Neuron (in vitro differentiated cells): ENCODE results near the gene RIPK1.

GRCh38 chr6:2900088-2901417 is 2.6 kb downstream of the SERPINB9 start:
- PRO-cap: bidirectional peak, plus-strand start at chr6:2901173, minus-strand start at chr6:2901102

DNA sequence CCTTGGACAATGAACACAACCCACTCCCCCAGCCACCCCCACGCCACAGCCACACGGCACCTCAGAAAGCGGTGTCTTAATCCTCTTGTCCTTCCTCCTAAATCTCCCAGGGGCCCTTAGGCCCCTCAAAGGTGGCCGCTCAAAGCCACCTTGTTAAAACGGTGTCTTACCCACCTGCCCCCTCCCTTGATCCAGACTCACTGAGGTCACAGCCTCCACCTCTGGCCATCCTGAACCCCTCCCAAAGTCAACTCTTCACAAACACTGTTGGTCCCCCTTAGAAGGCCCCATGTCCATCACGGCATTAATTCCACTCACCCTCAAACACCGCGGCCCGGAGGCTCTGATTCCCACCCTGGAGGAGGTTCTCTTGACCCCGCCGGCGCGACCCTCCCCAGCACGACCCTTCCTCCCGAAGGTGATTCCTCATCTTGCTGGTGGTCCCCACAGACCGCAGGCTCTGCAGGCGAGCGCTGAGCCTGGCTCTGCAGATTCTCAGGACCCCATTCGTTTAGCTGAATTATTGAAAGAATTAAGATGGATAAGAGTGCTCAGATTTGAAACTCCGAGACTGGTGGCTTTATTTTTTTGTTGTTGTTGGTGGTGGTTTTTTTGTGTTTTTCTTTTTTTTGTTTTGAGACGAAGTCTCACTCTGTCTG is 1.1 kb downstream of the SERPINB9 start:
- PRO-cap: bidirectional peak, plus-strand start at position 449 of the sequence, minus-strand start at position 457 of the sequence

GRCh38 chr6:2931845-2932577 is 28.9 kb upstream of the SERPINB9 start:
- PRO-cap: no peak

GRCh38 chr6:2947265-2947830 is 24.0 kb downstream of the SERPINB6 start:
- PRO-cap: no peak

DNA sequence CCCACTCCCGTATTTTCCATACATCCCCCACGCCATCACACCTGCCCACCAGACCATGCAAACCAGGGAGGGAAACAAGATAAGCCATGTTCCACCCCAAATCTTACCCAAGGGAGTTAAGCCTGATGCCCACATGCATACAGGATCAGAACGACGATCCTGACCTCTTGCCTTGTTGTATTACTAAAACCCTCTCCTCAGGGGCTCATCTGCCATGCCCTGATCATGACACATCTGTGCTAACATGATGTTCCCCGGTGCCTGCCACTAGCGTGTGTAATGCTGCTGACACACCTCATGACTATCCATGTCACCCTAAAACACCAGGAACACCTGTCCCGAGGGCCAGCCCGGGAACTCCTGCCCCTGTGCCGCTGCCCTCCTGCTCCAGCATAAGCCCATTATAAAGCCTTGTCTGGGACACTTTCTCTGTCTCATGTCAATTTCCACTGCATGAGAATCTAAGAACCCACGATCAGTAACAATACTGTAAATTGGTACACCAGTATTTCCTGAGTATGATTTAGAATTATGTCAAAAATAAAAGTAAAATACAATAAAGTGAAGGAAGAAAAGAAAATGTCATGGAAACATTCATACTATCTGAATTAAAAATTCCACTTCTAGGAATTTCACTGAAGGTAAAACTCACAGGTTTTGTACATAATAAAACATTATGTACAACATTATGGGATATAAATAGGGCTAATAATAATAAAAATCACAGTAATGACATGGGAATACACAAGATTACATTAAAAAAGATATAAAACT is 7.5 kb downstream of the SERPINB6 start:
- PRO-cap: no peak

GRCh38 chr6:2970702-2971428 is 502 bp downstream of the SERPINB6 start:
- PRO-cap: bidirectional peak, plus-strand start at chr6:2970943, minus-strand start at chr6:2970894; bidirectional peak, plus-strand start at chr6:2971368, minus-strand start at chr6:2971268

- PRO-cap: no peak
Measured at GRCh38 chr6:2978042-2978593, 6.8 kb upstream of the SERPINB6 start.

- PRO-cap: unidirectional peak, minus-strand start at chr6:2990750
Measured at GRCh38 chr6:2990253-2990984, 9.3 kb upstream of the NQO2 start.

- PRO-cap: bidirectional peak, plus-strand start at chr6:3068585, minus-strand start at chr6:3068446; bidirectional peak, plus-strand start at chr6:3069060, minus-strand start at chr6:3068921
Measured at GRCh38 chr6:3068040-3069254, at the start of gene RIPK1. Gene RIPK1, plus strand, starts transcription at chr6:3068494.

DNA sequence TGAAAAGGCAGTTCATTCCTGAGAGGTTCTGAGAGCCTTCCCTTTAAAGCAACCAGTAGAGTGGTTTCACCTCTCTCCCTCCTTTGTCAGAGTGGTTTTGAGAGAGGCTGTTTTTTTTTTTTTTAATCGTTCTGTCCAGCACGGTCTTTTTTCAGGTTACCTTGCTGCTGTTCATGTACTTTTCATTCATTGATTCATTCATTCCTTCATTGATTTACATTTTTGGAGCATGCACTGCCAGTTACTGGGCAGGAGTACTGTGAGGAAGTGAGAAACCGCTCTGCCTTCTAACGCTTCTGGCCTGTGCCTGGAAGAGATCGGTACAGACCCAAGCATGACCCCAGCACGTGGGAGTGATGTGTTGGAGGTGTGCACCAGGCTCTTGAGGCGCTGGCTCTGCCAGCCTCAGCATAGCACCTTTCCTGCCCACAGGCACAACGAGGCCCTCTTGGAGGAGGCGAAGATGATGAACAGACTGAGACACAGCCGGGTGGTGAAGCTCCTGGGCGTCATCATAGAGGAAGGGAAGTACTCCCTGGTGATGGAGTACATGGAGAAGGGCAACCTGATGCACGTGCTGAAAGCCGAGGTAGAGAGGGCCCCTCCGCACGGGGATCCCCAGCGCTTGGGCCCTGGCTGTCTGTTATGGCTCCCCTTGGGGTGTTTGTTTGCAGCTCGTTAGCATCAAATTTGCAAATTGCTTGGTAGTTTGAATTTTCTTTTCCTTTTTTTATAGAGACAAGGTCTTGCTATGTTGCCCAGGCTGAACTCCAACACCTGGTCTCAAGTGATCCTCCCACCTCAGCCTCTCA is 9.3 kb downstream of the RIPK1 start:
- PRO-cap: no peak

DNA sequence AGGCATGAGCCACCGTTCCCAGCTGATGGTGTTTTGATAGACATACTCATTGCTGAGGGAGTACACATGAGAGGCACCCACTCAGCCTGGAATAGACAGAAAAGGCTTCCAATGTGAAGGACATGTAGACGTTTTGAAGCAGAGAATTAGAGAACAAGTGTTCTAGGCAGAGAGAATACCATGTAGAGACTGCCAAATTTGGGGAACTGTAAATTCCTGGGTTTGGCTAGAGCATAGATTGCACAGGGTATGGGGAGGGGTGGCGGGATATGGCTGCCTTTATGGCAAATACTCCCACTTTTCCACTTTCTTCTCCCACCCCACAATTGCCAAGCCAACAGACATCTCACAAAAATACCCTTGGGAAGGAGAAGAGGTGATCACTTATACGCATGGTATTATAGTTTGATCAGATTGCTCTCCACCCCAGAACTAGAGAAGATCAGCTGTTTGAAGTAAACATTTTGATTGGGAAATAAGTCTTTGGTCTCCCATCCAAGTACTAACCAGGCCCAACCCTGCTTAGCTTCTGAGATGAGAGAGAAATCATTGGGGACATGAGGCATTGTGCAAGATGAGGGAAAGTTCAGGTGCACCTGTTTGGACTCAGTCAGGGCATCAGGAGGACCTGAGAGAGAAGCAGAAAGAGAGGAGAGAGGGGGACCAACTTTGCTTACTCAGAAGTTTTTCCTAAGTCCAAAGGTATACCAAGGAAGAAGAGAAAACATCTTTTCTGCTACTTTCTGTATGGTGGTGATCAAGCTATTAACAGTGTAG is 11.2 kb downstream of the RIPK1 start:
- PRO-cap: no peak

DNA sequence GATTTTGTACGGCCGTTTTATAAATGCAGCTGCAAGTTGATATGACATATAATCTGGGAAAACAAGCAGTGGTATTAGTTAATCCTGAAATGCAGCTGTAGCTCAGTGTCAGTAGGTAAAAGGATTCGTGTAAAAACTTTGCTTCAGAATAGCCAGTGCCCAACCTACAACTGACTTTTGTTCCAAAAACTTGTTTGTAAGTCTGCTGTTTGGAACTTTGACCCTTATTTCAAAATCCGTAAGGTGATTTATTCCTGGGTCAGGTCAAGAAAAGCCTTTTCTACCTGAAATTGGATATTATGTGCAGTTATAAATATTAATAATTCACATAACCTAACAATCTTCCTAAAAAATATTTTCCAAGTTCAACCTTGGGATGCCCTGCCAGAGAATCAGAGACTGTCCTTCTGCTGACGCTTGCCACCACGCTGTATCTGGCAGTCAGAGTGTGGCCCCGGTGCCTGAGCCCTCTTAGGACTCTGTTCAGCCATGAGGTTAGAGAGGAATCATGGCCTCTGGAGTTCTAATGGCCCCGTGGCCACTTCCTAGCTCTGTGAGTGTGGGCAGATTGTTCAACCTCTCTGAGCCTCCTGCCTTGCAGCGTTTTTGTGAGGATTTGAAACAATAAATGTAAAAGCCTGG is 2.1 kb downstream of the BPHL start:
- PRO-cap: no peak

DNA sequence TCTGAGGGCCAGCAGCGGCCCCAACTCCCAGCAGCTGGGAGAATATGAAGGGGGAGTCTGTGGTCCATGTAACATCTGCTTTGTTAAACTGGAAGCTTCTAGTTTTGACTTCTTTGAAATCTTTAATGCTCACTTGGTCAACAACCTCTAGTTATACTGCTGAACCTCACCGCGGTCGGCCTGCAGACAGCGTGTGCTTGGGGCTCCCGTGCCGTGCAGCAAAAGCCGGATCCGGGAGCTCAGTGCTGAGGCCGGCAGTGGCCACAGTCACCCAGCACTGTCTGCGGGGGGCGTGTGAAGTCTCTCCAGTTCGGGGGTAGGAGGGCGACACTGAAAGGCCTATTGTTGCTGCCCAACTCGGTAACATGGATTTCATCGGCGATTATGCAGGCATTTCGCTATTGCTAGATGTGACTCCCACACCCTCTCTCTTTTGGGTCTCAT is 34.0 kb downstream of the TUBB2B start:
- PRO-cap: no peak

- PRO-cap: bidirectional peak, plus-strand start at chr6:3226686, minus-strand start at chr6:3226286; bidirectional peak, plus-strand start at chr6:3226947, minus-strand start at chr6:3227012; bidirectional peak, plus-strand start at chr6:3227347, minus-strand start at chr6:3227379
Measured at GRCh38 chr6:3226528-3227458, 660 bp downstream of the TUBB2B start.

- PRO-cap: no peak
Measured at GRCh38 chr6:3317217-3317785, 58.6 kb downstream of the PSMG4 start.

DNA sequence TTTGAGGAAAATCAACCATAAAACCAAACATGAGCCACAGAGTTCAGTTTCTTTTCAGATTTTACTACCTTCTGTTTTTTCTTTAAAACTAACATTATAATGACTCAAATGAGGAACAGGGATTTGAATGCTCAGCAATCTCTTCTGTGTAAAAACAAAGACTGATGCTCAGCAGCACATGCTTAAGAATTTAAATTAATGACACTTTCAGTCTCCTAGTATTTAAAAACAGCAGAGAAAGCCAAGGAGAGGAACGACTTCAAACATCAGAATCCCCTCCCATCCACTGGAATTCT is 72.8 kb downstream of the PSMG4 start:
- PRO-cap: no peak

DNA sequence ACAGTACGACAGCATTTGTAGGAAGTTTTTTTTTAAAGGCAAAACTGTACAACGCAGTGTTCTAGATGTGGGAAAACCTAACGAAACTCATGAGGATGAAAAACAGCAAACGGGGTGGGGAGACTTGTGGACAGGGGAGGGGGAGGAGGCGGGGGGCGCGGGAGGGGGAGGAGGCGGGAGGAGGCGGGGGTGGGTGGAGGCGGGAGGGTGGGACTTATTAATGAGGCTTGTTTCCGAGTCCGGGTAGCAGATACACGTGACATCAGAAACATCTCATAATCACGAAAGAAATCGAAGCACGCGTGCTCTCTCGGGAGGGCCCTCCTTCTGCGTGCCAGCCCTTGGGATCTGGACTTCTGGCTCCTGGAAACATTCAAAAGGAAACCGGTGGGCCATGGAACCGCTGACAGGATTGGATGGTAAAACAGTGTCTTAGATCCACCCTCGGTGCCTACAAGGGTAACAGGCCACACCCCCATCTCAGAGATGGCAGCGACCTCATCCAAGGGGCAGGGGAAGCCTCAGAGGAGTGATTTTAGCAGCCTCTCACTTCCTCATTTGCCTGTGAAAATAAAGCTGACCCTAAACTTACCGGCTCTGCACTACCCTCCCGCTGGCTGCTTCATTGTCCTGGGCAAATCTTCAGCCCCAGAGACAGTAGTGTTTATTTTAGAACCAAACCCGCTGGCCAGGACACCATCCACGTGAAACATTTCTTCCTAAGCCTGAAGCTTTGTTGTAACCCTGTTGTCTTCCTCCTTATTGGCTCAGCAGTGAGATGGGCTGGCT is 97.4 kb downstream of the PSMG4 start:
- PRO-cap: bidirectional peak, plus-strand start at position 499 of the sequence, minus-strand start at position 331 of the sequence

- PRO-cap: no peak
Measured at GRCh38 chr6:3725662-3726447, 25.7 kb downstream of the PXDC1 start.

GRCh38 chr6:3745009-3745557 is 6.4 kb downstream of the PXDC1 start:
- PRO-cap: no peak

- PRO-cap: no peak
Measured at GRCh38 chr6:3806286-3806661, 42.9 kb upstream of the FAM50B start.